Hematopoietic multipotent progenitor cell (in vitro differentiated cells): Measurements from ENCODE around the gene KISS1.

DNA sequence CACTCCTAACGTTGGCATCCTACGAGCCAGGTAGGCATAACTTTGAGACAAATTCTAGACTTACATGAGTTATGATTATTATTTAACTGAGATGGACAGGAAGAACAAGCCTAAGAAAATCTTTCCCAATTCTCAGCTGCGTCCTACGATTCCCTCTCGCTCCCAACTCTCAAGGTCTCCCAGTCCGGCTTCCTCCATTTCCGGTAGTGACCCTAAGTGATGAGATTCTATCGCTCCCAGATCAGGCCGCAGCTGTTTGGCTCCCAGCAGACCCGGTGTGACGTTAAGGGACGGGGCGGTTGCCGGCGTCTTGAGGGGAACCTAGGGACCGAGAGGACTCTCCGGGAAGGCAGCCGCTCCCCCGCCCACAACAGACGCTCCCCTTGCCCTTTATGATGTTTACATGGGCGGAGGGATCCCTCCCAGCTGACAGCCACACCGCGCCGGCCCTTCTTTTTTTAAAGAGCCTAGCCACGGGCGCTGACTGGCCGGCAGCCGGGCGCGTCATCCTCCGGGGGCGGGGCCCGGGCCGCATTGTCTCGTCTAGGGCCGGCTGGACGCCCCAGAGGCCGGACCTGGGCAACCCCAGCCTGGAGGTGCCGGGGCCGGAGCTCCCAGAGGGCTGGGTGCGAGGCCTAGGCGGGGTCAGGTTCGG lies 2.3 kb upstream of the KDM5B start:
- CAGE, long polyA plus RNA, result no peak

DNA sequence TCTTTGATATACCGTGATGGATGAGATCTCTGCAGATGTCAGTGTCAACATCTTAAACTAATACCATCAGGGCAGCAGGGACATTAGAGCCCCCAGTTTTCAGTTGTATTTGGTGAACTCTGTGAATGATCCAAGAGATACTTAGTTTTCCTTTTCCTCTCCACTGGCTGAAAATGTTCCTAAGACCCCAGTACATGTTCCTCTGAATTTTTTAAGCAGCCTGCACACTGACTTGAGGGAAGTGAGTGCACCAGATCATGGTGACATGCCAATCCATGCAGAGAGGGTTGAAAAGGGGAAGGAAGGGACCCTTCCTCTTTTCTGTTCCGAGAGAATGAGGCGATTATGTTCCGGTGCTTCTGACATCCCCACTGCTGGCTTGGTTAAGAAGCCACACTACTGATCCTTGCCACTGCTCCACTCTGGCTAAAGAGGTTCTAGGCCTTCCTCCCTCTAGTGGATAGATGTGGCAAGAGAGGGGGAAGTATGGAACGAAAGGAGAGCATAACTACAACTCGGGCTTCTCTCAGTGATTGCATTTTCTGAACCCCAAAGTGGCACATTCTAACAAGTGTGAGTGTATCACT lies 1.8 kb upstream of the CYB5R1 start:
- CAGE, long polyA plus RNA, result no peak

DNA sequence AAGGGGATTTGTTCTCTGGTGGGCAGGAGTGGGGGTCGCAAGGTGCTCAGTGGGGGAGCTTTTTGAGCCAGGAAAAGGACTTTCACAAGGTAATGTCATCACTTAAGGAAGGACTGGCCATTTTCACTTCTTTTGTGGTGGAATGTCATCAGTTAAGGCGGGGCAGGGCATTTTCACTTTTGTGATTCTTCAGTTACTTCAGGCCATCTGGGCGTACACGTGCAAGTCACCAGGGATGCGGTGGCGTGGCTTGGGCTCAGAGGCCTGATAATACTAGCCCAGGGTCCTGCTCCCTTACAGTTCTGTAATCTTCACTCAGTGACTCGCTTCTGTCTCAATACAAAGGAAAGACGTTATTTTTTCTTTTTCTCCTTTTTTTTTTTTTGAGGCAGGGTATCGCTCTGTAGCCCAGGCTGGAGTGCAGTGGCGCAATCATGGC lies 1.5 kb upstream of the TMEM183A start:
- CAGE, long polyA plus RNA, result no peak

DNA sequence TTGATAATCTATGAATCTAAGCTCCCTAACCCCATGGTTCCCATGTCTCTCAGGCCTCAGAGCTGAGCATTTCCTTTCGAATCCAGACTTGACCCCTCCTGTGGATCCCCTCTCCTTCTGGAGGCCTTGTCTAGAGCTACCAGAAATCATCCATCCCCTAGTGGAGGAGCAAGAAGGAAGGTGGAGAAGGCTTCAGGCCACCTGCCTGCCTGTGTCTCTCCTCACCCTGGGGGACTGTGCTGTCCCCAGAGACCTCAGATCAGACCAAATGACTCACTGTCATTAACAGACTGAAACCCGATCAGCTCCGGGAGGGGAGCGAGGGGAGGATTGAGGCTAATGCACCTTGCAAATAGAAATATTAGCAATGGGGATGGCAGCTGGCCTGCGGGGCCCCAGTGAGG lies 2.1 kb downstream of the MYBPH start:
- CAGE, long polyA plus RNA, result no peak

- CAGE, long polyA plus RNA, result no peak
Observed at GRCh38 chr1:203177231-203178026, 1.8 kb upstream of the MYBPH start.

DNA sequence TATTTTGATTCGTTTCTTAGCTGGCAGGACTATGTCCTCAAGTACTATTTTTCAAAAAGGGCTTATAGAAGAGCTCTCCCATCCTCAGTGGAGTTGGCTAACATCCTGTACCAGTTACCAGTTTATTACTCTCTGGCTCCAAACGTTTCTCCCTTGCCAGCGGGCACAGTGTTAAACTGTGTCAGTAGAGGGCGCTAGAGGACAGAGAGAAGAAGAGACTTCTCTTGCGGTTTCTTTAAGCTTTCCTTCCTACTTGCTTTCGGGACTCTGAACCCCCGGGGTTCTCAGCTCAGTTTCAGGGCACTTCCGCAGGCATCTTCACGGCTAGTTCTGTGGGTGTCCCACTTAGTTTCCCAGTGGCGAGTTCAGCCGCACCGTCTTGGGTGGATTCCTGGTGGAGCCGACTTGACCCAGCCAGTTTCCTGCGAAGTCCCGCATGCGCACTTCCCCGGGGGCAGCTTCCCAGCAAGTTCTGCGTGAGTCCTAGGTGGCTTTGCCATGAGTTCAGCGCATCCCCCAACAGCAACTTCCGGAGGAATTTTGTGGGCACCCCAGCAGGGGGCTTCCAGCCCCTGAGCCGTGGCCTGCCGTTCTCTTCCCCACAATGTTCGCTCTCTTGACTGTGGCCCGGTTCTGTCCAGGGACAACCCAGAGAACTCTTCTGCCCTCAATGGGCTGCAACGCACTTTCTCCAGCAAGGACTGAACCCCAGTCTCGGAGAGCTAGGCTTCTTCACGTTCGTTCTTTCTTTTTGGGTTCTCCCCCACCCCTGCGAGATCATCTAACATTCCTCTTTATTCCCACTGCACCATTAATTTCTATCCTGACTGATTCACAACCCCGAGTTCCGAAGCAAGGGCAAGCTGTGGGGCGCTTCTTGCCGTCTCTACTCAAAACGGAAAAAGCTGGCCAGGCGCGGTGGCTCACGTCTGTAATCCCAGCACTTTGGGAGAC lies 37.8 kb upstream of the BTG2 start:
- CAGE, long polyA plus RNA, result no peak

DNA sequence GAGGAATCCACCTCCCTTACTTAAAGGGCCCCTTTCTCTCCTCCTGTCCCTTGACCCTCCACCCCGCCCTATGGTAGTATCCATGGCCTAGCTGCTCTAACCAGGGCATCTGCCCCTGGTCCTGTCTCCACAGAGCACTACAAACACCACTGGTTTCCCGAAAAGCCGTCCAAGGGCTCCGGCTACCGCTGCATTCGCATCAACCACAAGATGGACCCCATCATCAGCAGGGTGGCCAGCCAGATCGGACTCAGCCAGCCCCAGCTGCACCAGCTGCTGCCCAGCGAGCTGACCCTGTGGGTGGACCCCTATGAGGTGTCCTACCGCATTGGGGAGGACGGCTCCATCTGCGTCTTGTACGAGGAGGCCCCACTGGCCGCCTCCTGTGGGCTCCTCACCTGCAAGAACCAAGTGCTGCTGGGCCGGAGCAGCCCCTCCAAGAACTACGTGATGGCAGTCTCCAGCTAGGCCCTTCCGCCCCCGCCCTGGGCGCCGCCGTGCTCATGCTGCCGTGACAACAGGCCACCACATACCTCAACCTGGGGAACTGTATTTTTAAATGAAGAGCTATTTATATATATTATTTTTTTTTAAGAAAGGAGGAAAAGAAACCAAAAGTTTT lies 1.8 kb downstream of the BTG2 start:
- CAGE, long polyA plus RNA, result start-site peak on the minus strand centred at position 554 of the sequence, 104 bp wide, 20 reads

DNA sequence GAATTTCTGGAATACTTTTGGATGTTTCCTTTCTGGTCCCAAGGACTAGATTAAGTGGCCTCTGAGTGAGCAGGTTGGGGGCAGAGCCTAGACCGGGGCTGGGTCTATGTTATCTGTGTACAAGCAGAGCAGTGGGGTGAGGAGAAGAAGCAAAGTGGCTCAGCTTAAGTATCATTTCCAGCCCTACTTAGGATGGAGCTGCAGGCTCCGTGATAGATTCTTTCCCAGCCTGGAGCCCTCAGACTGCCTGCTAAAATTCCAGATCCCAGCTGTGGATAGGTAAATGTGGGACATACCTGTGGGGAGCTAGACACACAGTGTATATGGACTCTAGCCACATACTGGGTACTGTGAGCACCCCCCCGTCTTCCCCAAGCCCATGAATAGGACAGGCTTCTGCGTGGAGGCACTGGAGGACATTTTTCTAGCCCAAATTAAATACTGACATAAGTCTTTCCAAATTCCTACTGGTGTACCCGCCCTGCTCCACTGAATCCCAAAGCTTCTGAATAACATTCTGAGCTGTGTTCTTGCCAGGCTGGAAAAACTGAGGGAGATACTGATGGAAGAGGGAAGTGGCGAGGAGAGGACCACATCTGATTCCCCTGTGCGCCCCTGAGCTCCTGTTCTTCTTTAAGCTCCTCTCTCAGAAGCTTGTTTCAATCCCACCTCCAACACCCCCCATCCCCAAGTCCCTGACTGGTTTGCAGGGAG lies 6.7 kb downstream of the FMOD start:
- CAGE, long polyA plus RNA, result no peak

- CAGE, long polyA plus RNA, result no peak
Observed at GRCh38 chr1:203483213-203483936, 7.8 kb downstream of the PRELP start.

DNA sequence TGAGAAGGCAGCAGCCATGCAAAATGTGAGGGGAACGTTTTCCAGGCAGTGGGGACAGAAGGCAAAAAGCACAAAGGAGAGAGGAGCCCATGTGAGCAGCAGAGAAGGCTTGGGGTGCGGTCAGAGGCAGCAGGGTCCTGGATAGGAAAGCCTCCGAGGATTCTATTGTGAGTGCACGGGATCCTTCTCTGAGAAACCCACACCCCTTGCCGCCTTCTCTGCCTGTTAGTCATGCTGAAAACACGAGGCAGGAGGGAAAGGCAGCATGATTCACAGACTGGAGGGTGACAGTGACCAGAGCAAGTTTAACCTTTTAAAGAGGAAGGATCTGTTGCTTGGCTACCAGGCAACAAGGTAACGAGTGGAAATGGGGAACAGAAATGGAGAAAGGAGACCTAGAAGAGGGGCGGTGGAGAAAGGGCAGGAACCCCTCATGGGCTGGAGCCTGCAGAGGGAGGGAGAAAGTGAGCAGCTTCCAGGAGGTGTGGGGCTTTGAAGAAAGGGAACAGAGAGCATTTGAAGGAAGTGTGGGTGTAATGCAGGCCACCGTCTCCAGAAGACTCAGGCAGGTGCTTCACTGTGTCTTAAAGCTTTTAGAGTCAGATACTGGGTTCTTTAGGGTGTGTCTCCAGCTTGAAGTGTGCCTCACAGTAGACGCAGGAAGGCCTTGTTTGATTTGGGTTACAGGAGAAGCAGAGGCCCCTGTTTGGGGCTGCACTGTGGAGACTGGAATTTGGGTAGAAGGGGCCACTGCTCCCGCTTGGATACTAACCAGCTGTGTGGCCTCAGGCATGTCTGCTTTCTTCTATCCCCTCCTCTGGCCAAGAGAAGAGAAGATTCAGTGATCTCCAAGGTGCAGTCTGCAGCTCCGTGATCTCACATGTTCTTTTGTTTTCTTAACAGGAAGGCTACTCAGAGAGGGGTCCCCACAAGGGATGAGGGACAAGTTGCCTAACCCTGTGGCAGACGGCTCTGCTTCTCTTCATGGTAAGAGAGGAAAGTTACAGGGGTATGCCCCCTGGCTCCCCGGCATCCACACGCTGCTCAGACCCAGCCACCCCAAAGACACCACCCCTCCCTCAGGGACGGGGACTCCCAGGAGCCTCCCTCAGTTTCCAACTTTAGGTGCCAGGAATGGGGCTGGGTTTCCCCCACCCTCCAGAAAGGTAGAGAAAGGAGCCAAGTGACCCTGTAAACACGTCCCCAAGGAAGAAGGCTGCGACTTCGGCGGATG lies 19.2 kb downstream of the OPTC start:
- CAGE, long polyA plus RNA, result no peak

- CAGE, long polyA plus RNA, result no peak
Observed at GRCh38 chr1:203521217-203521761, 27.3 kb downstream of the OPTC start.

DNA sequence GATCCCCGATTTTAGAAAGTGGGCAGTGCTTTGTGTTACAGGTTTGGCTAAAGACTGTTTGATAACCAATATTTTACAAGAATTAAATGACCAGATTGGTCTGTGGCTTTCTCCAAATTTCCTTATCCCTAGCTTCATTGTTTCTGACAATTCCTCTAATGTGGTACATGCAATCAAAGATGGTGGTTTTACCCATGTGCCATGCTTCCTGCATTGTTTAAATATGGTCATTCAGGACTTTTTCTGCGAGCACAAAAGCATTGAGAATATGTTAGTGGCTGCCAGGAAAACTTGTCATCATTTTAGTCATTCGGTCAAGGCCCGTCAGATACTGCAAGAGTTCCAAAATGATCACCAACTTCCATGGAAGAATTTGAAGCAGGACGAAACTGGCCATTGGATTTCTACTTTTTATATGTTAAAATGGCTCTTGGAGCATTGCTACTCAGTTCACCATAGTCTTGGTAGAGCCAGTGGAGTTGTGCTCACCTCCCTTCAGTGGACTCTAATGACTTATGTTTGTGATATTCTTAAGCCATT lies 3.7 kb downstream of the ZBED6 start:
- CAGE, long polyA plus RNA, result no peak

- CAGE, long polyA plus RNA, result no peak
Observed at GRCh38 chr1:203823871-203824201, 28.4 kb downstream of the ZBED6 start.

DNA sequence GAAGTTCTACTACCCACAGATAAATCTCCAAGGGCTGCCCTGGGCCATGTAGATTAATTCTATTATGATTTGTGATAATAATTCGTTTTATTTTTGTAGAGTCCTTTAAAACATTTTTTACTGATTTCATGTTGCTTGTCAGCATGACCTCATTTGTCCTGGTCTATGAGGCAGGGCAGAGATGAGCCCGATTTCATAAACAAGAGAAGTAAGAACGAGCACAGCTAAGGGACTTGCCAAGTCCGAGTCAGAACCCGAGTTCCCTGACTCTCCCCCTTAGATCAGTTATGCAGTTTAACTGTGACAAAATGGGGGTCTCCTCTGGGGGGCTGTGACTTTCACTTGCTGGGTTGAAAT lies 31.1 kb upstream of the SOX13 start:
- CAGE, long polyA plus RNA, result no peak

DNA sequence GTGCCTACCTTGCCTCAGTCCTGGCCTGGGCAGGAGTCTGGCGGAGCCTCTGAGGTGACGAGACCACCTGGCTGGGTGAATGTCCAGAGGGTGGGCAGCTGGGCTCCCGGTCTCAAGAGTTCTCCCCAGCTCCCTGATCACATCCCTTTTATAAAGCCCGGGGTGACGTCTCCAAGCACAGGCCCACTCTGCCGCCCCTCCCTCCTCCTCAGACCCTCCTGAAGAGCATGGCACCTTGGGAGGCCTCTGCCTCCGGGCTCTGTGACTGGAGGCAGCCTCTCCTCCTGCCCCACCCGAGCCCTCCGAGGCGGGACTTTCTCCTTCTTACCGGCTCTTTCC lies at the start of gene KISS1:
Gene KISS1, minus strand, starts transcription at position 124 of the 339 bp plus-strand sequence.
- CAGE, long polyA plus RNA, result no peak

DNA sequence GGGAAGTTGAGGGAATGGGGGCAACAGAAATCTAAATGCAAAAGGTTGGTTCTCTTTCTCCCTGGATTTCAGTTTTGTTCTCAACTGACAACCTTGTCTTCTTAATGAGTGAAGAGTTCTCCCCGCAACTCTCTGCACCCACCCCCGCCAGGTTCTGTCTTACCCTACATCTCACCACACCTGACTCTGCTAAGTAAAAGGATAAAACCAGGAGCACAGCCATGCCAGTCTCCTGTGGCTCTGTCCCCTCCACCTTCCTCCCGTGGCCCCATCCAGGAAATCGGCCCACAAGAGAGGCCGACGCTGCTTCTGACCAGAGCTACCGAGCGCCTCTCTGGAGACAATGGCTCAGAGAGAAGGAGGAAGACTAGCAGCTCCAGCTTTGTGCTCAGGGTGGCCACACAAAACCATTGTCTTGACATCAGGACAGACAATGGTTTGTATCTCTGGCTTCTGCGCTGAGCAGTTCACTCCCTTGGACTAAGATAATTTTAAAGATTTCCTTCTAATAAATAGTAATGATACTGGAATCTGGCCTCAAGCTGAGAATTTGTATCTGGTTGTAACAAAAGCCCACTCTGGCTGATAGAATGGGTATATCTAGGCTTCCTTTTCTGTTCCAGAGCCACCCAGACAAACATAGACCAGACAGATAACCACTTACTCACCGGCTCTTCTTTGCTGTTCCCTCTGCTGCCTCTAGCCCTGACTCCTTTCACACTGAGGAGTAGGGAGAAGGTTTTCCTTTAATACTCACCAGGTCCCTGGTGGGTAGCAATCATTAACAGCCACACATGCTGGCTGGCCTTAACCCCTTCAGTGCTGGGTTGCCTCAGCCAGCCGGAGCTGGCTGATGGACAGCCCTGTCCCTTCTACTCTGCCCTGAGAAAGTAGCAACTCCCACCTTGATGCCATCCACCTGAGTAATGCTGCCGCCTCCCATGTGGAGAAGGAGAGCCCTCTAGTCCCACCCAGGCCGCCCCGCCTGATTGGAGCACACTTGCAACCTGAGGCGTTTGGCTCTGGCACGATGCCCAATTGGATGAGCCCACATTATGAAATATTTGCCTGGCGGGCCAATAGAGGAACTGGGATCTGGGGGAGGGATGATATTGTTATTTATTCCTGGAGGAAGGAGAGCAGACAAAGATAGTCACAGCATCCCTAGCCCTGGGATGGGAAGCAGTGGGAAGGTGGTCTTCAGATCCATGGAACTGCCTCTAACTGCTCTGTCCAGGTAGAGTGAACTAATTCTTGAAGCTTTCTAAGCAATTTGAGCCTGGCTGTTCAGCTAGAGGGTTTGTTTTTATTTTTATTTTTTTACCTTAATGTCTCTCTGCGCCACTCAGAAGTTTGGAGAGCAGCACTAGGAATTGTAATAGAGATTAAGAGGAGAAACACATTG lies 71.8 kb downstream of the PLEKHA6 start:
- CAGE, long polyA plus RNA, result no peak

DNA sequence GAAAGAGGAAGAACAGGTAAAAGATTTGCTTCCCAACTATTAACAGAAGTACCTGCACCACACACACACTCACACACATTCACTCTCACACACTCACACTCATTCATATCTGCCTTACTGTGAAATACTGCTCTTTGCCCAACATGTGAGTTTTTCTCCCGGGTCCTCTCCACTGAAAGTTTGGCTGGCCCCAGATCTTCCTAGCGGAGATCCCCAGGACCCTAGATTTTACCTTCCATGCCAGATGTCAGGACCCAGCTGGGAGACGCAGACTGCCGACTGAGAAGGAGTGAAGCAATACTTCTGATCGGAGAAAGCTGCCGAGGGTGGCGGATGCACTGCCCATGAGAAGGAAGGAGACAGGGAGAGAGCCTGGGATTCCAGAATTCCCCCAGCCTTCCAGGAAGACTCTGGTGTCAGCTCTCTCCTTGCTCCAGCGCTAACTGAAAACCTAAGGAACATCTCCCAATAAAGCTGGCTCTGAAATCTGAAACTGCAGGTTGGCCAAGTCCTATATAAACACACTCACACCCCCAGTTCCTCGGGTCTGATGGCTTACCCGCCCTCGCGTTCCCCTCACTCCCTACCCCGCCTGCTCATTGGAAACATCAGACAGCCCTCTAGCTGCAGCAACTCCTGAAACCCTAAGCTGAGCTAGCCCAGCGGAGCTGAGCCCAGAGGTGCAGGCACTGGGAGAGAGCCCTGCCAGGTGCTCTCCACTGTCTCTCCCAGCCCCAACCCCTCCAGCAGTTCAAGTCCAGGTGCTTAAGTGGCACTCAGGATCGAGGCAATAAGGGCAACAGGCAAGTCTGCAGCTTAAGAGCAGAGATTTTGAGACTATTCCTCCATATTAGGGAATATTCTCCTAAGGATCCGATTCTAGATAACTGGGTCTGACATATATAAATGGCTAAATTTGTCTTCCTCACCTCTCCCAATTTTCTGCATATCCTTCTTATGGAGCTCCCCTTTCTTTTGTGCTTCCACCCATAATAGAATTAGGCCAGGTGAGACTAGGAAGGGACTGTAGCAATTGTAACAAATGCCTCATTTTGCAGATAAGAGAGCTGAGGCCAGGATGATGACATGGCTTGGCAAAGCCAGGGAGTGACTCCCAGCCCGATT lies 52.3 kb downstream of the PLEKHA6 start:
- CAGE, long polyA plus RNA, result no peak

DNA sequence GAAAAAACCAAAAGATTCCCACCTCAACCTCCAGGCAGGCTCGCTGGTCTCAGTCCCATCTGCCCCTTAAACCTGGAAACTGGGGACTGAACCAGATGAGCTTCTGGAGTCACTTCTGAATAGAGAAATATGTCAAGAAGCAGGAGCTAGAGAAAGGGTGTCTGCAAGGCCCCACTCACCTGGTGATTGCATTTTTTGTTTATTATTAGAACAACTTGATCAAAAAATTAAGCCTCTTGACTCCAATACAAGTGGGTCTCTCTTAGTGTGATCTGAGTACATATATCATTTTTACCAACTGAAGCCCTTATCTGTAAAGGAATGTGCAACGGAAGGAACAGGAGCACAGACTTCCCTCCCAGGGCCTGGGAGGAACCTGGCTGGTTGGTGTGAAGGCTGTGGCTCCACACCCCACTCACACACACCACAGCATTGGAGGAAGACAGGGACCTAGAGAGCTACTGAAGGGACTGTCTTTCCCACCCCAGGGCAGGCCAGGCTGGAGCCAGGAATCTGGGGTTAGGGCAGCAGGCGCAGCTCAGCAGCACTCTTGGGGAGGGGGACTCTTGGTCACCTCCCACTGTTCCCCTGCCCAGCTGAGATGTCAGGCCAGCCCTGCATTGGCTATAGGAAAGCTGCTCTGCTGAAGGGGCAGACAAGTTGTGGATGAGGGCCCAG lies 1.4 kb upstream of the PLEKHA6 start:
- CAGE, long polyA plus RNA, result no peak

DNA sequence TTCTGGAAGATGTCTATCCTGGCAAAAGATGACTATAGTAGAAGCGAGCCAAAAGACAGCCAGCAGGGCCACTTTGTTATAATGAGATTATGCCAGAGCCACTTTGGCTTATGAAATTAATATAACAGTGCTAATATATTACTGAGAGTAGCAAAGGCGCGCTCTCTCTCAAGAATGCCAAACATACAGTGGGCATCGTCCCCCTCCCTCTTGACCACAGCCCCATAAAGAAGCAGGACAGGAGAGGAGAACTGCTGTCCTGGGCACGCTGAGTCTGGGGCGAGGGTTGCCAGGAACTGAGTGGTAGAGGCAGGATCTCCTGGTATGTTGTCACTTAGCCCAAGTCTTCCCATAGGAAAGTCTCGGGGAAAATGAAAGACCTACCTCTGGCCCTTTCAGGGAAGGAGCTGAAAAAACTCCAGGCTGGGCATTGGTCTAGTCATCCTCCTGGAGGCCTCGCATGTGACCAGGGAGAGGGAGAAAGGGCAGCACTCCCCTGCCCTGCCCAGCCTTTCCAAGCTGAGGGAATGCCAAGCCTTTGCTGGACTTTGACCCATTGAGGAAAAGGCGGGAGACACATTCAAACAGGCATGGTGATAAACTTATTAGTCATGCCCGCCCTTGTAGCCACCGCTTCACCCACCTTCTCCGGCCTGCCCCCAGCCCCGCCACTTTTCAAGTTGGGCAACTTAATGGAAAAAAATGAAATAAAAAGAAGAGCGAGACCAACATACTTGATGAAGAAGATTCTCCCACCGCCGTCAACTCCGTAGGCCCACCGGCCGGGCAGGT lies 17.3 kb upstream of the PLEKHA6 start:
- CAGE, long polyA plus RNA, result no peak

DNA sequence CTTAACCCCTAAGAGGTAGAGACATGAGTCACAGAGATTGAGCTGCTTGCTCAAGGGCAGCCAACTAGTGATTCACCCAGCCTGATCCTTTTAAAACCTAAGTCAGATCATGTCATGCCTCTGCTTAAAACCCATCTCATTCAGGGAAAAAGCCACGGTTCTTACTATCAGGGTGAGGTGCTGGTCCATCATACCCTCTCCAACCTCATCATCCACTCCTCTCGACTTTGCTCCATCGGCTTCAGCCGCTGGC lies 14.4 kb upstream of the PPP1R15B start:
- CAGE, long polyA plus RNA, result no peak